Measurements from ENCODE around the gene FERMT1.

- RRBS, result no CpG with 5 or more reads among the region's 9 CpGs
These were observed 1.5 kb downstream of the CDS2 start for GRCh38 chr20:5128192-5128837.

GRCh38 chr20:5172884-5173210, 46.0 kb downstream of the CDS2 start:
- RRBS, result no CpG with 5 or more reads among the region's 5 CpGs

- RRBS, result no CpG with 5 or more reads among the region's 7 CpGs
These were observed 84.3 kb downstream of the GPCPD1 start for GRCh38 chr20:5526419-5526917.

GRCh38 chr20:5544555-5545148, 66.2 kb downstream of the GPCPD1 start:
- RRBS, result no CpG with 5 or more reads among the region's 8 CpGs

DNA sequence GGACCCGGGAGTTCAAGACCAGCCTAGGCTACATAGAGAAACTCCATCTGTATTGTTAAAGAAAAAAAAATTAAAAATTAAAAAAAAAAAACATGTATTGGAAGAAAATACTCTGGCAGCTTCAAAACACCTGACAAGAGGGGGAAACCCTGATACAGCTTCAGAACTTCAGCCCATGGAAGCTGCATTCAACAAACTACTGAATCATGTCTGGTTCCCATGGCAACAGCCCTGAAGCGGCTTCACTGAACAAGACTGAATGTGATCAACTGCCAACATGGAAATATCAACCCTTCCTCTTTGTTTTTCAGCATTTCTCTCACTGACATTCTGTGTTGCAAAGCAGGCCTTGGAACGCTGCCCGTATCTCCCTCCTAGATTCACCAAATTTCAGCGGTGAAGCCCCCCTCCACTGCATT, 48.1 kb upstream of the GPCPD1 start:
- RRBS, result no CpG with 5 or more reads among the region's 5 CpGs

GRCh38 chr20:5748244-5748536, 2.0 kb upstream of the SHLD1 start:
- RRBS, result no CpG with 5 or more reads among the region's 4 CpGs

DNA sequence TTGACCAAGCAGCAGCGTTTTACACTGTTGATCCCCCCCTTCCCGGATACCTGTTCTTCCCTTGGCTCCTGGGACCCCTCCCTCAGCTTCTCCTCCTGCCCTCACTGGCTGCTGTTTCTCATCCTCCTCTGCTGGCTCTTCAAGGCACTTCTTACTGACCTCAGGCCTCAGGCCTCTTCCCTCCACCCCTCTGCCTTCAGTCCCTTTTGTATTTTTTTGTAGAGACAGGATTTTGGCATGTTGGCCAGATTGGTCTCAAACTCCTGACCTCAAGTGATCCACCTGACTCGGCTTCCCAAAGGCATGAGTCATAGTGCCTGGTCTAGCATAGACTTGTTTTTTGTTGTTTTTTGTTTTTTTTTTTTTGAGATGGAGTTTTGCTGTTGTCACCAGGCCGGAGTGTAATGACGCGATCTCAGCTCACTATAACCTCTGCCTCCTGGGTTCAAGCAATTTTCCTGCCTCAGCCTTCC, 72.9 kb downstream of the SHLD1 start:
- RRBS, result no CpG with 5 or more reads among the region's 6 CpGs

DNA sequence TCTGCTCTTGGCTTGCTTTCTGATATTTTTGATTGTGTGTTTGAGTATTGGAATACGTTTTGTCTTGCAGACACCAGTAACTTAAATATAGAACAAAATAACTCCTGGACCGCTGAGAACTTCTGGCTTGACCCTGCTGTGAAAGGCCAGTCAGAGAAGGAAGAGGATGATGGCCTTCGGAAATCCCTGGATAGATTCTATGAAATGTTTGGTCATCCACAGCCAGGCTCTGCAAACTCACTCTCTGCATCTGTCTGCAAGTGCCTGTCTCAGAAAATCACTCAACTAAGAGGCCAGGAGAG, 48.4 kb upstream of the CHGB start:
- RRBS, result no CpG with 5 or more reads among the region's 3 CpGs

DNA sequence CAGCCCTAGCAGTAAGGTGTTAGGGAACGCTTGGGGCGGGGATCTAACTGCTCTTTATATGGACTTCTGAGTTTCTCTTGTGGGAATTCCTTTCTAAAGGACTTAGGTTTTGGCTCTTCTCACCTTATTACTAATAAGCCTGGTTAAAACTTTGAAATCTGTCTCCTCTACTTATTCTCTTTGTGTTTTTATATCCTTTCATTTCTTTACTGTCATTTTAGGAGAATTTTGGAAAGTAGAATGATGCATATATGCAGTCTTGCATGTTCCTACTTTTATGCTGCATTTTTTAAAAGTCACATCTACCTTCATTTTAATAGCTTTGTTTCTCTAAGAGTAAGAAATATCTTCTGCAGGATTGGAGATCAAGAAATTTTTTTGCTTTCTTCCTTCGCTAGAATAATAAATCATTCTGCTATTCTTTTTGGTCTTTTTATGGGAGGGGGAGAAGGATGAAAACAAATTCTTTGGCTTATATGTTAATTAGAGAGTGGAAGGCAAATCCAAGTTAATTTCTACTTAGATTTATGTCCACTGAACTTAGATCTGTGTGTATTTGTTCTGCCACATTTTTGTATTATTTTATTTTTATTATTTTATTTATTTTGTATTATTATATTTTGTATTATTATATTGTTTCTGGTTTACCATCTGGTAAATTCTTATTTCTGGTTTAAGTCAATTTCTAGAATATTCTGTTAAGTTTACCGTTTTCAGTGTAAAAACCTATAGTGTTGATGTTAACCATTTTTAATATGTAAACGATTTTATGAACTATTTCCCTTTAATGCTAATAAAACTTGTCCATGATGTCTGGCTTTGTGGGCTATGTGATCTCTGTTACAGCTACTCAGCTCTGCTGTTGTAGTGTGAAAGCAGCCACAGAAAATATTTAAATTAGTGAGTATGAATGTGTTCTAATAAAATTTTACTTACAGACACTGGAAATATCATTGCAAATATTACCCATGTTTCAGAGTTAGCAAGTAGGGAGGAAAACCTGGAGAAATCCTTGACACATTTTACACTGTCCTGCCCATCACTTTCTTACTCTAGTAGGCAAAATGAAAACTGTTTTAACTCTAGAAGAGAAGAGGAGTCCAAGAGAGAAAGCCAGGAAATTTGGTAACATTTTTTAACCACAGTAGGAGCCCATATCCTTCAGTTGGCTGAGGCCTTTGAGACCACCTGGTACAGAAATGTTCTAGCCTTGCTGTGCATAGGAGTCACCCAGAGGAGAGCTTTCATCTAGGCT, 22.3 kb downstream of the CRLS1 start:
- RRBS, result no CpG with 5 or more reads among the region's 5 CpGs

GRCh38 chr20:6041753-6042276, 12.0 kb downstream of the LRRN4 start:
- RRBS, result no CpG with 5 or more reads among the region's 30 CpGs

GRCh38 chr20:6122728-6123863, at the start of gene FERMT1:
TSS of gene FERMT1 (minus strand) at chr20:6123030.
- RRBS, result under 1% methylated on average over 31 of the region's 69 CpGs

GRCh38 chr20:7585376-7585836, 354.9 kb downstream of the HAO1 start:
- RRBS, result no CpG with 5 or more reads among the region's 5 CpGs

- RRBS, result no CpG with 5 or more reads among the region's 1 CpG
These were observed 240.9 kb downstream of the HAO1 start for GRCh38 chr20:7699464-7699689.

DNA sequence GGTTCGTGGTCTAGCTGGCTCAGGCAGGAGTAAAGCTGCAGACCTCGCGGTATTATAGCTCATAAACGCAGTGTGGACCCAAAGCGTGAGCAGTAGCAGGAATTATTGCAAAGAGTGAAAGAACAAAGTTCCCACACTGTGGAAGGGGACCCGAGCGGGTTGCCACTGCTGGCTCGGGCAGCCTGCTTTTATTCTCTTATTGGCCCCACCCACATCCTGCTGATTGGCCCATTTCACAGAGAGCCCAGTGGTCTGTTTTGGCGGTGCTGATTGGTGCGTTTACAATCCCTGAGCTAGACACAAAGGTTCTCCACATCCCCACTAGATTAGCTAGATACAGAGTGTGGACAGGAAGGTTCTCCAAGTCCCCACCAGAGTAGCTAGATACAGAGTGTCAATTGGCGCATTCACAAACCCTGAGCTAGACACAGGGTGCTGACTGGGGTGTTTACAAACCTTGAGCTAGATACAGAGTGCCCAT, 137.3 kb downstream of the HAO1 start:
- RRBS, result no CpG with 5 or more reads among the region's 11 CpGs

- RRBS, result no CpG with 5 or more reads among the region's 5 CpGs
These were observed 23.2 kb downstream of the TMX4 start for GRCh38 chr20:7996222-7996928.

- RRBS, result no CpG with 5 or more reads among the region's 2 CpGs
These were observed 35.8 kb upstream of the PLCB1 start for GRCh38 chr20:8096292-8096644.

DNA sequence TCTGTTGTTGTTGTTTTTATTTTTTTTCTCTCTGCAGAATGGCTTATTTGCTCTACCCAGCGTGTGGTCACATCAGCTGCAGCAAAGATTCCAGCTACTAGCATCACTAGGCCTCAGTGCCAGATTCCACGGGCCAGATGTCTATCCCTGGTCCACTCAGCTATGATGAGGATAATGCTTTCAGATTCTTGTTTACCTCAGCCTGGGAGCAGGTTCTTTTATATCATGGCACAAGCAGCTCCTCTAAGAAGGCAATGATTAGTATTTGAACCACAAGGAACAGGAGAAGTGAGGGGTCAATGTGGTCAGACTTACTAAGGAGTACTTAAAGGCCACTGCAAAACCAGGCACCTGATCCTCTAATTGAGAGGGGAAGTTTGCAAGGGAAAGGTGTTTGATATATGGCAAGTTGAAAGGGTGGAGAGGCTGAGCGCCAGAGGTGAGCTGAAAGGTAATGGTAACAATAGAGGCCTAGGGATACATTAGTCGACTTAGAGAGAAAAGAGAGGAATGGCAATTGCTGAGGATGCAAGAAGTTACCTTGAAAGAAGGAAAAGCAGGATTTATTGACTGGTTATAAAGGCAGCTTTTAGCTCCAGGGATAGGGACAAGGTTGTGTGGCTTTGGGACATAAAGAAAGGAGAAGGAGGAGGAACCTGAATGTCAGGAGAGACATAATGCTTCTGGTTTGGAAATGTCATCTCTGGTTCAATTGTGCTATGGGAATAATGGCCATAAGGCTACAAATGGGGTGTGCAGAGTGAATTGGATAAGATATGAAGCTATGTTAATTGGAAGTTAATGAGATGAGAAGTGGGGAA, 110.3 kb downstream of the PLCB1 start:
- RRBS, result no CpG with 5 or more reads among the region's 4 CpGs

GRCh38 chr20:8408002-8408520, 276.0 kb downstream of the PLCB1 start:
- RRBS, result no CpG with 5 or more reads among the region's 1 CpG

GRCh38 chr20:8774414-8775096, 294.3 kb upstream of the PLCB4 start:
- RRBS, result no CpG with 5 or more reads among the region's 5 CpGs

DNA sequence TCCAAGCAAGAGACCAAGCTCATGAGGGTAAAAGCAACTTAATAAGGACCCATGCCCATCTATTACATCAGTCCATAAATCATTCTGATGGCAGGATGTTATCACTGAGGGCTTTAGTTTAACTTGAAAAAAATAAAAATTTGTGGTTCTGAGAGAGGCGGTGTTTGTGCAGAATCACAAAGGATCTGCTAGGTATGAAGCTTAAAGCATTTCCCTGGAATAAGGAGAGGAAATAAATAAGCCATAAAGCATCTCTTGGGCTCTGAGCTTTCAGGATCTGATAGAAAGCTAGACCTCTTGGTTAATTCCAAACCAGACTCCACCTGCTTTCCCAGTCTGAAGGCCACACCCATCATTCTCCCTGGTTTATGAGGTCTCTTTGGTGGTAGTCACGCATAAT, 184.5 kb upstream of the LAMP5 start:
- RRBS, result no CpG with 5 or more reads among the region's 2 CpGs

Data from skeletal muscle cell (primary cell).